Neural crest cell (in vitro differentiated cells): ENCODE measurements around a stretch of chr17.

DNA sequence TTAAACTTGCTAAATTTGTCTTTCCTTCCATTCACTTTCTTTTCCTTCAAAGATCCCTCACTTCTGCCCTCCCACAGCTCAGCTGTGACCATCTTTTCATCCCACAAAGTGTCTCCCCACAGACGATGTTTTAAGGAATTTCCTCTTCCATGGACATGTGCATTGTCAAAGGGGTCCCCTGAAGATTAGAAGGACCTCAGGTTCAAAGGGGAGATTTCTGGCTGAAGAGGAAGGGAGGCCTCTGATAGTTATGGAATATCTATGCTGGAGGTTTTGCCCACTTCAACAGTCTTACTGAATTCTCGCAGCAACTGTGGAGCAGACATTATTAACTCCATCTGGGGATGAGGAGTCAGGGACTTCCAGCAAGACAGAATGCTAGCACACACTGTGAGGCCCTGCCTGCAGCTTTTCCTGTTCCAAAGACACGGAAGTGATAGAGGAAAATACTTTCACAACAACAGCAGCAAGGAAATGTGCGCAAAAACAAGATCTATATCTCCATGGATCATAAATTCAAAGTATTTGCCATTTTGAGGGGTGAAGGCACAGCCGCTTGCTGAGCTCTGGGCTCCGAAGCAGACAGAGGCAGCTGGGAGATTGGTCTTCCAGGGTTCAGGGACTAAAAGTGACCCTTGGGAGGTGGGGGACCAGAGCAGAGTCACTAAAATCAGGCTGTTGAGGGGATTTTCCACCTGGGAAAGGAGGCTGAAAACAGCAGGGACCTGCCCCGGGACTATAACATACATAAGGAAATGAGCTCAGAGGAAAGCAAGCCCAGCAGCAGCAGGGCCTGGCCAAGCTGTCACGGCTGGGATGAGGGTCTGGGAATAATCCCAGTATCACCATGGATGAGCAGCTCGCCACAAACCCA, 72.8 kb downstream of the RPH3AL start:
- PRO-cap, result no peak

DNA sequence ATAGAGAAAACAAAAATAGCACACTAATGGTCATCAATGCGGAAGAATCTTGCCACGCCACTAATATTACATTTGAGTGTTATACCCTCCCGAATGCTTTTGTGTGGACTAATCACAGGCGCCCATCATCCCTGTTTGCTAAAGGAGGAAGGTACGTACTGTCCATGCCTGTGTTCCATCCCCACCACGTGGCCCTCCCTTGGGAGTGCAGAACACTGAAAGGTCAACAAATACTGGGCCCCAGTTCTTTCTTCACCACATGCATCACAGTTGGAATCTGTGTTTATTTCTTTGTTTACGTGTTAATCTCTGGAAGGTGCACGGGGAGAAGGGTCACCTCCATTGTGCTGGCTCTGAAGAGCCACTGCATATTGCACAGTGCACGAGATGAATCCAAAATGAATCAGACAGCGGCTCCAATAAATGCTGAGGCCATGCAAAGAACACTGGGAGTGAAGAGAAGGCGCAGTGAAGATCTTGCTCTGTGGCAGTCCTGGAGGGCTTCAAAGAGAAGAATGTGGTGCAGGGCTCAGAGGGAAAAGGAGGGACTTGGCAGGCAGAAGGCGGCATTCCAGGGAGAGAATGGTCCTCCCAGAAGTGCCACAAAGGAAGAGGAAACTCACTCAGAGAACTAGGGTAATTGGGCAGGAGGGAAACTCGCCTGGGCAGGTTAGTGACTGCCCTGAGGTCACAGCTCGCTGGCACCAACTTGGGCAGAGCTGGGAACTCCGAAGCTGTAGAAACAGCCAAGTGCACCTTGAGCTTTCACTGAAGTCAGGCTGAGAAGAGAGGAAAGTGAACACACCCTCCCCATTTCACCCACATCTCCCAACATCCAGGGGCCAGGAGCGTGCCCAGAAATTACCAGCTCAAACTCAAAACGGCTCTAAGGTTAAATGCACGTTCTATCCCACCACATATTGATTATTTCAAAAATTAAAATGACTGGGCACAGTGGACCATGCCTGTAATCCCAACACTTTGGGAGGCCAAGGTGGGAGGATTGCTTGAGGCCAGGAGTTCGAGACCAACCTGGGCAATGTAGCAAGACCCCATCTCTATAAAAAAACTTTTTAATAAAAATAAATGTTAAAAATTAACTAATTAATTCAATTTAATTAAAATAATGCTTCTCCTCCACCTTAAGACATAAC, 3.6 kb downstream of the RPH3AL start:
- PRO-cap, result no peak

DNA sequence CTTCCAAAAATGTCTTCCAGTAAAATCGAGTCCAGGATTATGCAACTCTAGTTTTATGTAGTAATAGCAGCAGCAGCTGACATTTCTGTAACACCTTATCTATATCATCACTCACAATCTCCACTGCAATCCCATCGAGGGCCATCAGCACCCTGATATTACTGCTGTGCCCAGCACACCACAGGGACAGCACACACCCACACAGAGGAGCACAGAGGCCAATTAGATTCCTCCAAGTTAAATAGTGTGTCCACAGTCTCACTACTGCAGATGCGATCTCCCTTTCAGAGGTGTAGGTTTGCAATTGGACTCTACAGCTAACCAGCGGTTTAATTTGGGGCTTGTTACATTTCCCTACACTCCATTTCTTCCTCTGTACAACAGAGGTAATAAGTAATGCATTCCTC, 2.9 kb downstream of the RPH3AL start:
- PRO-cap, result no peak

DNA sequence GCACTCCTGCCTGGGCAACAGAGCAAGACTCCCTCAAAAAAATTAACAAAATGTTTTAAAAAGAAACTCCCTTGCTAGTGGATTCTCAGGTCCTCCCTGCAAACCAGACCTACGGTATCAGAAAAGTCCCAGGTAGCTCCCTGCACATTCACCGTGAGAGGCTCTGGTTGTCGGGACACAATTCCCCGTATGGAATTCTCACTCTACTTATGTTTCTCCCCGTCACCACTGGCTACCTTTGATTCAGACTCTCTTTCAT, 13.0 kb downstream of the C17orf97 start:
- PRO-cap, result no peak

GRCh38 chr17:549216-549942, 139.3 kb downstream of the C17orf97 start:
- PRO-cap, result no peak

DNA sequence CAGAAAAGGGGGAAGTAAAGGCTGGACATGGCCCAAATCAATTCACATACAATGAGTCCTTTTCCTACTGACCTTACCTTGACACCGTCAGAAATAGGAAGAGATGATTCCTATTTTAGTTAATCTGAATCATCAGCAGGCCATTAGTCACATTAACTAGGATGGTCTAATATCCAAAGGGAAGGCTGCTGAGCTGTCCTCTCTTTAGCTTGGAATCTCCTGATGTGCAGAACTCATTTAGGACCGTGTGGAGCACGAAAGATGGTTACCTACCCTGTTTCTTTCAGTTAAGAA, 150.5 kb downstream of the C17orf97 start:
- PRO-cap, result no peak

DNA sequence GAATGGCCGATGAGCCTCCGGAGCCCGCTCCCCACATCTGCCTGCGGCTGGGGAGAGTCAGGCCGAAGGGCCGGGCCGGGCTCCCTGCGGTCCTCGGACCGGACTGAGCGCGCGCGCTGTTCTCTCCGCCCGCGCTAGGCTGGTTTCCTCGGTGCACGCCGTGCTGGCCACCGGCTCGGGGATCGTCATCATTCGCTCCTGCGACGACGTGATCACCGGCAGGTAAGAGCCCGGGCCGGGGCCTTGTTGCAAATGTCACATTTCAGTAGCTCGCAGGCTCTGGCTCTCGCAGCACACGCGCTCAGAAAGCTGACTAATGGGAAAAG, 527 bp downstream of the TLCD3A start:
- PRO-cap, result bidirectional peak, plus-strand start at position 34 of the sequence, minus-strand start at position 39 of the sequence

DNA sequence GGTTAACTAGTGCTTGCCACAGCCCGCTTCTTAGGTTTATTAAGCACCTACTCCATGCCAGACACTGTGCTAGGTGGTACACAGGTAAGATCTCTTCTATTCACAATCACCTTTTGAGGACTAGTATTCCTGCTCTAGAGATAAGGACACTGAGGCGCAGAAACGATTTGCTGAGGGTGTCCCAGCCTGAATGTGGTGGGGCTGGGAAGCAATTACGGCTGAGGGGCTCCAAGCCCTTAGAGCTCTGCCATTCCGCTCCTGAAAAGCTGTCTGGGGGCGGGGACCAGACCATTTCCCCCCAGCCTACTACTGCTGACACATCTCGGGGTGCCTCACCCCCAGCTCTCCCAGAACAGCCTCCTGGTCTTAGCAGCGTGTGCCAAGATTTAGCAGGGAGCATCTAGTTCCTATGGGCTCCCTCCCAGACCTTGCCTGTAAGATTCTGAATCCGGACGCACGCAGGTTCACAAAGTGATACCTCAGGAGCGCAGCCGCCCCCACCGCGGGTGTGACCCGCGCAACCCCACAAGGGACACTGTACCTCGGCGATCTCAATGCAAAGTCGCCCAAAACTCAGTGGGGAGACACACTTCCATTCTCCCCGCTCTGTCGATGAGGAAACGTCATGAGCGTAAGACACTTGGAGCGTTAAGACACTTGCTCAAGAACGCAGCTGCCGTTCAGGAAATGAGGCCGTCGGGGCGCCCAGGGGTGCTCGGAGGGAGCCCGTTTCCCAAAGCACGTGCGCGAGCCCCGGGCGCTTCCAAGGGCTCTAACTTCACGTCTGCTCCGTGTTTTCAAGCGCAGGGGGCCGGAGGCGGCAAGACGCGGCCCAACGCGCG, 733 bp downstream of the GEMIN4 start:
- PRO-cap, result no peak

DNA sequence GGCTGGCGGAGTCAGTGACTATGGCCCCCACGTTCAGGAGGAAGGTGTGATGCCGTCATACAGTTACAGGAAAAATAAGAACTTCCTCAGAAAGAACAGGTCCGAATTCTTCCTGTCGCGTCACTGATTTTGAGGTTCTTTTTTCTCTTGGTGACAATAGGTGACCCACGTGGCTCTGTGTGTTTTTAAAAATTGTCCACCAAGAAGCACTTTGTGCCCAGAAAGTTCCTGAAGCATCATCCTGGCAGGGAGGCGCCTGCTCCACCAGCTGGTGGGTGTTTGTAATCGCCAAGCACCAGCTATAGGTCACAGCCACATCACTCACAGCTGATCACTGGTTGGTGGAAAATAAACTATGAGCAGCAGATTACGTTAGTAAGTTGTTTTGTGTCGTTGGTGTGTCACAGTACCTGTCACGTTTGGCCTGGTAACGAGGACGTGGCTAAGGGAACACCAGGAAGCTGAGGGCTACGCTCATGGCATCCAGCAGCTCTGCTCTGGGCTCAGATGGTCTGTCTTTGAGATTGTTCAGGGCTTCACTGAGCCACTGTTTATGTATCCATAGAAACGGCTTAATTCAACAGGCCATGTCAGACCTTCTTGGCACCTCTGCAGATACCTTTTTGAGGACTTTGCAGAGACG, 10.1 kb downstream of the MRM3 start:
- PRO-cap, result no peak

- PRO-cap, result no peak
These were observed 65.8 kb downstream of the MRM3 start for GRCh38 chr17:848053-848320.

DNA sequence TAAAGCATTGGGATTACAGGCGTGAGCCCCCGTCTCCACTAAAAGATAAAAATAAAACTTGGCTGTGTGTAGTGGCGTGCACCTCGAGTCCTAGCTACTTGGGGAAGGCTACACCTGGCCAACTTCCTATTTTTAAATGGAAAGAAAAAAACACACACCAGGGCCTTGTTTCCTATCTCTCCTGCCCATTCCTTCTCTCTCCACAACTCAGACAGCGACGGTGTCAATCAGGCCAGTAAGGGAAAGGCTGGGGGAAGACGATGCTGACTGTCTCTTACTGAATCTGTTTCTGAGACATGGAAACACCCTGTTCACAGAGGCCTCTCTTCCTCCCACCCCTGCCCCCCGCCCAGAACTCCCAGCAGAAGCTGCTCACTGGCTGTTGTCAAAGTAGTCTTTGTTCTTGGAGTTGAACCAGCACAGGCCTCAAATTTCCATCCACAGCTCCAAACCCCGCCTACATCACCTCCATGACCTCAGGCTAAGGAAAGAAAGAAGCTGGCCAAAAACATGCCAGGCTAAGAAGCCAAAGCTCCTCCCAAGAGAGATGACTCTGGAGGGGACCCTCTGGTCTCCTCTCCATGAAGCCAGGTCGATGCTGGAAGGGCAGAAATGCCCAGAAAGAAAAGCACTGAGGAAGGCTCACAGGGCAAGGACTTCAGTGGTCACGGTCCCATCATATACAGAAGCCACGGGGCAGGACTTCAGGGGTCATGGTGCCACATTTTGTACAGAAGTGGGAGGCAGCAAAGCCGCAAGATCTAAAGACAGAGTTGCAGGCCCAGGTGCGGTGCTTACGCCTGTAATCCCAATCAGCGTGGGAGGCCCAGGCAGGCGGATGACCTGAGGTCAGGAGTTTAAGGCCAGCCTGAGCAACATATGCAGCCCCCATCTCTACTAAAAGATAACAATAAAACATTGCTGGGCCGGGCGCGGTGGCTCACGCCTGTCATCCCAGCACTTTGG, 96.3 kb downstream of the NXN start:
- PRO-cap, result bidirectional peak, plus-strand start at position 521 of the sequence, minus-strand start at position 291 of the sequence

- PRO-cap, result no peak
These were observed 69.6 kb downstream of the NXN start for GRCh38 chr17:910028-910247.

DNA sequence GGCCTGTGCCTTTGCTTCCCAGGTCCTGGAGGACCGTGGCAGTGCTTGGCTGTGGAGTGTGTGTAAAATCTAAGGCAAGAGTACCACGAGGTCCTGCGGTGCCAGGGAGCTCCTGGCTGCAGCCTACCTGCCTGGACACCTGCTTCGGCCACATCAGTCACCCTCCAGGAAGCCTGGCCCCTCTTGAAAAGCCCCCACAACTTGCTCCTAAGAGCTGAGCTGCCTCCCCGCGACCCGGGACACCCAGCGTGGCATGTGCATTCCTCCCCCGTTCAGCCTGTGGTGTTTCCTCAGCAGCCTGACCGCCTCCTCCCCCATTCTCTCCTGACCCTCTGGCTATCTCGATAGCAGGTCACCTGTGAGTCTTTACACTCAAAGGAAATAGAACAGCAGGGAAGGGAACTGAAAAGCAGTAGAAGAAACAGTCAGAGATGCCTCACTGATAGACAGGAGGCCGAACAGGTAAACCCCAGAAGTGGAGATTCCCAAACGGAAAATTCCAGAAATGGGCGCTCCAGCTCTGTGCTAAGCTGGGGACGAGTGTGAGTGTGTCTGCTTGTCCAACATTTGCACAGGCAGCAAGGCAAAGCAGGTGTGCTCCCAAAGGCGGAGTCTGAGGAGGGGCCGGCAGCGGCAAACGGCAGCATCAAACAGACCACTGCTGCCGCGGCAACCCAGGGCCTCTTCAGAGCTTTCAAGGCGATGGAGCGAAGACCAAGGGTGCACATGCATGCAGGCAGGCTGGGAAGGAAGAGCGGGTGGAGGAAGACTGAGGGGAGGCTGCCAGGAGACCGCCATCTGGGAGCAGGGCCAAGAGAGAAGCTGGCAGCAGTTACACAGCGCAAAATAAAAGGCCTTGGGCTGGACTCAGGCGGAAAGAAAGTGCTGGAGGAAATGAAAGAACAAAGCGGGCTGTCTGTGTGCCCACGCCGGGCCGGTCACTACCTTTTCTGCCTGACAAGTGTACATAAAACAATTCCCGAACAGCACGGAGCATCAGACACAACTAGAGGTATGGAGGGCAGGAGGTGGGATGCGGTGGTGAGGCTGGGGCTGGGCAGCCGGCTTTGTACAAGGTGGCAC, 8.3 kb downstream of the TIMM22 start:
- PRO-cap, result no peak

GRCh38 chr17:1008068-1008949, 11.4 kb downstream of the TIMM22 start:
- PRO-cap, result no peak

DNA sequence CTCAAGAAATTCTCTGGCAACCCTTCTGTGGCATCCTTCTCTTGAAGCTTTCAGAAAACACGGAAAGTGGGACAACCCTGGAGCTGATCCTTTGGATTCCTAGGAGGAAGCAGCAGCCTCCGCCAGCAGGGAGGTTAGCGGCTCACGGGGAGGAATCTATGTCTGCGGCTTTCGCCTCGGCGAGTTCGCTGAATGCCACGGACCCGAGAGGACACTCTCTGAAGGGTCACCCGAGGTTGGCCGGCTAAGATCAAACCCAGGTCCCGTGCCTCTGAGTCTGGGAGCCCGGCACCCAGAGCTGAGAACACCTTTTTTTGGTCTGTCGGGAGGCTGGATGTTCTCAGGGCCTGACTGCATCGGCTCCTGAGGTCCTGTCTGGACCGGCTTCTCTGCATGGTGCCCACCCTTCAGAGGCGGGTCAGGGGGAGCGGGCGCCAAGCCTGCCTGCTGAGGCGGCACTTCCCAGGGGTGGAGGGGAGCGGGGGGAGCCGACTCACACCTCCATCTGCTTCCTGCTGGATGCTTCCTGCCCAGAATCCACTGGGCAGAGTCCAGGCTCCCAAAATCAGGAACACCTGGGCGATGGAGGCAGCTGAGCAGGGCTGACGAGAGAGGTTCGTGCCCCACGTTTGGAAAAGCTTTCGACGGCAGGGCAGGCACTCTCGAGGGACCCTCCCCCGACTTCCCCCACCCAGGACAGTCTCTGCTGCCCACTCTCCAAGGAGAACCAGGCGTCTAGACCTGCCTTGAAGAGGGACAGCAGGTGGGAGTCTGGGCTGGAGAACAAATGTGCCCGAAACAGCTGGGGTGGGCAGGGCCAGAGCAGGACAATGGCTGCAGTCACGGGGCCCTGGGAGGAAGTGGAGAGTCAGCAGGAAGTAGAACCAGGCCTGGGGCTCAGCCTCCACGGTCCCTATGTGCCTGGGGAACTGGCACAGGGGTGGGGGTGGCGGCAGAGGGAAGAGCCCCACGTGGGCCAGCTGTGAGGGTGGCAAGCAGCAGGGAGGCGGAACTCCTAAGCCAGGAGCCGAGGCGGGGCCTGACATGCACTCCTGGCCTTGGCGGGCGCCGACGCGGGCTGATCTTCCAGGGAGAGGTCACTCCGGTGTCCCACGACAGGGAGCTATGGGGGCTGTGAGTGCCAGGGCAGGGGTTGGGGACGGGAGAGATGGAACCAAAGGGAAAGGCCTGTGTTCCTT, 42.3 kb downstream of the TIMM22 start:
- PRO-cap, result bidirectional peak, plus-strand start at position 1,047 of the sequence, minus-strand start at position 737 of the sequence

DNA sequence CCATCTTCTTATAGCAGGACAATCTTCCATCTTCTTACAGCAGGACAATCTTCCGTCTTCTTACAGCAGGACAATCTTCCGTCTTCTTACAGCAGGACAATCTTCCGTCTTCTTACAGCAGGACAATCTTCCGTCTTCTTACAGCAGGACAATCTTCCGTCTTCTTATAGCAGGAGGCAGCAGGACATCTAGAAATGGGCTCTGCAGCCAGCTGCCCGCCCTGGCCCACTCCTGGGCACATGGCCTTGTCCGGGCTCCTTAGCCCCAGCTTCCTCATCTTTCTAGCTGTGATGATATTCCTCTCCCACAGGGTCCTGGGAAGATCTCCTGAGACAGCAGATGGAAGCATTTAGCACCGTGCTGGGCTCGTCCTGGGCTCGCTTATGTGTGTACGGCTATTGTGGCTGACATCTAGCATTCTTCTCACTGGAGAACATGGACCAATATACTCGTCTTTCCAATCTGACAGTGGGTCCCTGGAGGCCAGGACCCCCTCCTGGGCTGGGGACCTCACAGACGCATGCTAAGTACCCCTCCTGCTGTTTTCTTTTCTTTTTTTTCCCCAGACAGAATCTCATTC, 48.5 kb downstream of the TIMM22 start:
- PRO-cap, result no peak

DNA sequence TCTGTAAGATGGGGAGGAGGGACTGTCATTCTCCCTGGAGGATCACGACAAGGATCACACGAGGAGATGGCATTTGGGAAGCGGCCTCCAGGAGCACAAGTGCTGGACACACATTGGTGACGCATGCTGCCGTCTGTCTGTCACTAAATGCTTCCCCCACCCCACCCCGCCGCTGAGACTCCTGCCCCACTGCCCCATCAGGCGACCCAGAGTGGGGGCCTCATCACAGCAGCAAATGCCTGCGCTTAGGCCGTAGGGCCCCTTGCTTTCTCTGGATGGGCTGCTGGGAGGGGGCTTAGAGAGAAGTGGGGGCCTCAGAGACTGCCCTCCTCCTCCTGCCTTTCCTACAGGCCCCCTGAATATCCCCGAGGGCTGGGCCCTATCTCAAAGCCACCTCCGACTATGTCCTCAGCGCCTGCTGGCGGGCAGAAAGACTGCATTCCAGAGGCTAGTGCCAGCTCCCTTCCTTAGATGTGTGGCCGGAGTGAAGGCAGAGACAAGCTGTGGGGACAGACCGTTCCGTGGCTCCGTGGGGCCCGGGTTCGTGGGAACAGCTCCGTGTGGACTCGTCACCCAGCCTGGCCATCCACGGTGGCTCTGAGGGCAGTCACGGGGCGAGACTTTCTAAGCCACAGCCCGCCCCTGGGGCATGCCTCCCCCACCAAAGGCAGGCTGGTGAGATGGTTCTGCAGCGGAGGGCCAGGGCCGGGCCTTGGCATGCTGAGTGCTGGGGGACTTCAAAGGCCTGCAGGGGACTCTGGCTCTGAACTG, 50.1 kb downstream of the TIMM22 start:
- PRO-cap, result no peak

- PRO-cap, result no peak
These were observed 81.9 kb downstream of the TIMM22 start for GRCh38 chr17:1078619-1079419.

- PRO-cap, result no peak
These were observed 87.9 kb downstream of the ABR start for GRCh38 chr17:1091496-1092641.

DNA sequence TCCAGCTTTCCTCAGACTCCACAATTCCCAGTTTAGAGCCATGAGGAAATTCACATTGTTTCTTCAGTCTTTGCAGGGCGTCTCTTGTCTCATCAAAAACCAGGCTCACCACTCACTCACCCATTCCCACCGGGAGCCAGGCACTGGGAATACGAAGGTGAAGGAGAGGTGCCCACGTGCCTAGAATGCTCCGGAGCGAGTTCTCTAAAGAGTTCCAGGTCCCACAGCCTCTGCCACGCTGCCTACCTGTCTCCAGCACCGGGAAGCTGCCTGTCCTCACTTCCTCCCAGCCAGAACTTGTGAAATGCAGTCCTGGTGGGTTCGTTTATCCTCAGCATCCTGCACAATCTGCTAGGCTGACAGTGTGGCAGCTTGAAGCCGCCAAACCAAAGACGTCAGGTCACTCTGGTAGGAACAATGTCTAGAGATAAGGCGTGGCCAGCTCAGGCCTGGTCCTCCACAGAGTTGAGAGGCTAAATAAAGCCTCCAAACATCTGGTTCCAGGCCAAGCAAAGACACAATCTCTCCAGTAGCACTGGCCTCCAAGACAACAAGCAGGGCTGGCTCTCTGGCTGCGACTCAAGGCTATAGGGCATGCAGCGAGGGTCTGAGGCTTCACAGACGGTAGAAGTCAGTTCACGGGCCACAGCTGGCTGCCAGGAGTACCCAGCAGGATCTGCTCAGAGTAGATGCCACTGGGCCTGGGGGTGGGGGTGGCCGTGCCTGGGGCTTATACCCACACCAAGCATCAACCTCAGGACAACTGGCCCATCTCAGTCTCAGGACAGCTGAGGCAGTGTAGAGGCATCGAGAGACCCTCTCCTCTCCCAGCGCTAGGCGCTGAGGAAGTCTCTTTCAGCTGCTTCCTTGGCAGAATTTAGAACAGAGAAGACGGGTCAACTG, 75.6 kb downstream of the ABR start:
- PRO-cap, result no peak